Colic lymph node (tissue), 1 donor: ENCODE results near the genes CRYGD and LANCL1.

- PRO-cap = no peak
Observed at GRCh38 chr2:207394524-207395244, 135.1 kb upstream of the CREB1 start.

GRCh38 chr2:207625632-207626374, 609 bp upstream of the METTL21A start:
- PRO-cap = bidirectional peak, plus-strand start at chr2:207625824, minus-strand start at chr2:207625741; bidirectional peak, plus-strand start at chr2:207626077, minus-strand start at chr2:207626009

DNA sequence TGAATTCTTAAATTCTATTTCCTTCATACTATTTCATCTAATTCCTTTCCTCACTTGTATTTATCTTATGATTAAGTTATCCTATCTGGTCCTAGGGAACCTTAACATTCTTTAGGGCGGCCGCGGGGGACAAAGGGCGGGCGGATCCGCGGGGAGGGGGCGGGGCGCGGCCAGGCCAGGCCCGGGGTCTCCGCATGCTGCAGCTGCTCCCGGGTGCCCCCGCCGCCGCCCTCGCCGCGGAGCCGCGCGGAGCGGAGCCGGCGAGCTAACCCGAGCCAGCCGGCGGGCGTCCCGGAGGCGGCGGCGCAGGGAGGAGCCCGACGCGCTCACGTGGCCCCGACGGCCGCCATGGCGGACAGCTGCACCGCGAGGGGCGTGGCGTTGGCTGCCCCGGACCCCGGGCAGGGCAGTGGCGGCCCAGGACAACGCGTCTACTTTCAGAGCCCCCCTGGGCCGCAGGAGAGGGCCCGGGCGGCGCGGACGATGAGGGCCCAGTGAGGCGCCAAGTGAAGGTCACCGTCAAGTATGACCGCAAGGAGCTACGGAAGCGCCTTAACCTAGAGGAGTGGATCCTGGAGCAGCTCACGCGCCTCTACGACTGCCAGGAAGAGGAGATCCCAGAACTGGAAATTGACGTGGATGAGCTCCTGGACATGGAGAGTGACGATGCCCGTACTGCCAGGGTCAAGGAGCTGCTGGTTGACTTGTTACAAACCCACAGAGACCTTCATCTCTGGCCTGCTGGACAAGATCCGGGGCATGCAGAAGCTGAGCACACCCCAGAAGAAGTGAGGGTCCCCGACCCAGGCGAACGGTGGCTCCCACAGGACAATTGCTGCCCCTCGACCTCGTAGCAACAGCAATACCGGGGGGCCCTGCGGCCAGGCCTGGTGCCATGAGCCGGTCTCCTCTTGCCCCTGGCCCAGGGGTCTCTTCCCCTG, 29.9 kb upstream of the CCNYL1 start:
- PRO-cap = no peak

GRCh38 chr2:207683848-207684323, 27.6 kb upstream of the CCNYL1 start:
- PRO-cap = no peak

GRCh38 chr2:207792092-207792809, 22.5 kb upstream of the FZD5 start:
- PRO-cap = no peak

GRCh38 chr2:207815369-207815568, 45.6 kb upstream of the FZD5 start:
- PRO-cap = no peak

DNA sequence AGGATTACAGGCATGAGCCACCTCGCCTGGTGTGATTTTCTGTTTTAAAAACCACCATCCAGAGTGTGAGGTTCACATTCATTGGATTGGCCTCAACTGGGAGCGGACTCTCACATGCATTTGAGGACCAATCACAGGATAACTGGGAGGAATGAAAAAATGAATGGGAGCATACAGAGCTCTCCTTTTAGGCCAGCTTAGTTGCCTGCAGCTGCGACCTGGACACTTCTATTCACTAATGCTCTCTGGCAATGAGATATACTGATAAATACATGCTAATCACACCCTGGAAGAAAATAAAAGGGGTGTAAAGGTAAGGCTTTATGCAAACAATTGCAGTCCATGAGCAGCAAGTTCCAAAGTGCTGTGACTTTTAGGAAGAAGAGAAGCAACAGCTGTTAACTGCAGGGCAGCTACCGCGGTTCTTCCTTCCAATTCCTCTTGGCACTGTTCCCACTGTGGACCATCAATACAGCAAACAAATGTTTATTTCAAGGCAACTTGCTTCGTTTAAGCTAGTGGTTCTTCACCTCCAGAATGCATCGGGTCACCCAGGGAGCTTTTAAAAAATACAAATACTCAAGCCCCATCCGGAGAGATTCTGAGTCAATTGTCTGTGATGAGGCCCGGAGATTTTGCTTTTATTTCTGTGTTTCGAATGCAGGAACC, 49.6 kb upstream of the FZD5 start:
- PRO-cap = no peak

GRCh38 chr2:207819877-207820504, 50.3 kb upstream of the FZD5 start:
- PRO-cap = no peak

GRCh38 chr2:208111904-208112917, 12.1 kb downstream of the CRYGD start:
- PRO-cap = no peak

DNA sequence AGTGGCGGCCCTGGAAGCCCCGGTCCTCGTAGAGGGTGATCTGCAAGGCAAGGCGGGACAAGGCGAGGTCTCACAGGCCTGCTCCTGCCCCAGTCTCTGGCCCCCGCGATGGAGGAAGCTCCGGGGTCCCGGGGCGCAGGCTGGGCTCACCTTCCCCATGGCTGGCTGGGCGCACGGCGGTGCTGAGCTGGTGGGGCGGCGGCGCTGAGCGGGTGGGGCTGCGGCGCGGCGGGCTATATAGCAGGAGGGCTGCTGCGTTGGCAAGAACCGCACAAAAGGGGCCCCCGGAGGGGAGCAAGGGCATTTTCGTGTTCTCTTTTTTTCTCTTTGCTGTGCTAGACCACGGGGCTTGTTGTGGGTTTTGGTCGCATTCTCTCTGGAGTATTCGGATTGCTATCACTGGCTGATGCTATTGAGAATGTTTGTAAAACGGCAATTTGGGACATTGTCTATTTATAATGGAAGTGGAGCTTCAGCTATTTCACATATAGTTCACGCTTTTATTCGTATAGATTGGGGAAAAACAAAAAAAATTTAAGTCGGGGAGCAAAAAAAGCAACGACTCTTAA, at the start of gene CRYGD:
TSS of gene CRYGD (minus strand) at position 210 of the 569 bp plus-strand sequence.
- PRO-cap = no peak

GRCh38 chr2:208312764-208313159, 46.7 kb downstream of the PIKFYVE start:
- PRO-cap = no peak

DNA sequence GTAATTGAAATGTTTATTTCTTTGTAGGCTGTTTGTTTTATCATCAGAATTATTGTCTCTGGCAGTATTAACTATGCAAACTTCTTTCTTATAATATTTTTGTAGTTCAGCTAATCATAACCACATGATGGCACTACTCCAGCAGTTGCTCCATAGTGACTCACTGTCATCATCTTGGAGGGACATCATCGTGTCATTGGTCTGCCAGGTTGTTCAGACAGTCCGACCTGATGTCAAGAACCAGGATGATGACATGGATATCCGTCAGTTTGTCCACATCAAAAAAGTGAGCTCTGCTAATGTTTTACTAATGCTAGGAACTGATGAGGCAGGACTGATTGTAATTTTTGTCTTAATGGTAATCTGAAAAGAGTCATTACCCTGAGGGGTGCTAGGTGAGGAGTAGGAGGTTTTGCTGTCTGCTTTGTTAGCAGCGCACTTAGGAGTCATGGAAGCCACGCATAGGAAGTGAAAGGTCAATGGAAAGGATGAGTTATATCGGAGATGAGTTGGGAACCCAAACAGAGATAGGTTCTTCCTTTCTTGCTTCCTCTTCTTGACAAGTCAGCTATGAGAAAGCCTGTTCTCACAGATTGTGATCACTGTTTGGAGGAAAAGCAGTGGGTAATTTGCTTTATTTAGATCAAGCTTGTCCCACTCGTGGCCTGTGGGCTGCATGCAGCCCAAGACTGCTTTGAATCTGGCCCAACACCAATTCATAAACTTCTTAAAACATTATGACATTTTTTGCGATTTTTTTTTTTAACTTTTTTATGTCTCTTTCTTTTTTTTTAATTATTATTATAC, 49.2 kb downstream of the PIKFYVE start:
- PRO-cap = bidirectional peak, plus-strand start at position 599 of the sequence, minus-strand start at position 455 of the sequence

- PRO-cap = no peak
Observed at GRCh38 chr2:209301390-209301984, 122.4 kb upstream of the MAP2 start.

DNA sequence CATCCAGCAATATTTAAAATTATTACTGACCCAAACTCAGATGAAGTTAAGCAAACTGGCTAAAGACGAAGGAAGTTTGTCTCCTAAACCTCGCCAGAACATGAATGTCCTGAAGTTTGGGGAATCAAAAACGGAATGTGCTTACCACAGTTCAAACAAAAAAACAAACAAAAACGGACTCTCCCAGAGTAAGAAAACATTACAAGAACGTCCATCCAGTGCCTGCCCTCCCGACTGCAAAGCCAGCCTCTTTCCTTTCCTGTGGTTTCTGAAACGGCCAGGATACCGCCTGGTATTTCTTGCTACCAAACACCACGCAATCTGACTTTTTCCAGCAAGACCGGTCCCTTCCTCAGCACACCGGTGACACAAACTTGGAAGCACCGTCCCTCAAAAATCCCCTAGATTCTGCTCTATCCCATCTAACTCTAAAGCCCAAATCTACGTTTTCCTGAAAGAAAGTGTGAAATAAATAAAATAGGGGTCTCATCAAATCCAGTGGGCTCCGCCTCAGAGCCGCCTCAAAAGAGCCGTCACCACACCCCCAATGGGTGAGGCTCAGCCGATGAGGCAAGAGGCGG, 927 bp downstream of the KANSL1L start:
- PRO-cap = bidirectional peak, plus-strand start at position 265 of the sequence, minus-strand start at position 258 of the sequence; bidirectional peak, plus-strand start outside the sequence, minus-strand start at position 549 of the sequence

DNA sequence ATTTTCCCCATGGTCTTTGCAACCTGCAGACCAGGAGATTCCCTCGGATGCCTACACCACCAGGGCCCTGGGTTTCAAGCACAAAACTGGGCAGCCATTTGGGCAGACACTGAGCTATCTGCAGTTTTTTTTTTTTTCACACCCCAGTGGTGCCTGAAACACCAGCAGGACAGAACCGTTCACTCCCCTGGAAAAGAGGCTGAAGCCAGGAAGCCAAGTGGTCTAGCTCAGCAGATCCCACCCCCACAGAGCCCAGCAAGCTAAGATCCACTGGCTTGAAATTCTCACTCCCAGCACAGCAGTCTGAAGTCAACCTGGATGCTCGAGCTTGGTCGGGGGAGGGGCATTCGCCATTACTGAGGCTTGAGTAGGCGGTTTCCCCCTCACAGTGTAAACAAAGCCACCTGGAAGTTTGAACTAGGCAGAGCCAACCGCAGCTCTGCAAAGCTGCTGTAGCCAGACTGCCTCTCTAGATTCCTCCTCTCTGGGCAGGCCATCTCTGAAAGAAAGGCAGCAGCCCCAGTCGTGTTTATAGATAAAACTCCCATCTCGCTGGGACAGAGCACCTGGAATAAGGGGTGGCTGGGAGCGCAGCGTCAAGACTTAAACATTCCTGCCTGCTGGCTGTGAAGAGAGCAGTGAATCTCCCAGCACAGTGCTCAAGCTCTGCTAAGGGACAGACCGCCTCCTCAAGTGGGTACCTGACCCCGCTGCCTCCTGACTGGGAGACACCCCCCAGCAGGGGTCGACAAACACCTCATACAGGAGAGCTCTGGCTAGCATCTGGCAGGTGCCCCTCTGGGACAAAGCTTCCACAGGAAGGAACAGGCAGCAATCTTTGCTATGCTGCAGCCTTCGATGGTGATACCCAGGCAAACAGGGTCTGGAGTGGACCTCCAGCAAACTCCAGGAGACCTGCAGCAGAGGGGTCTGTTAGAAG, 10.4 kb upstream of the KANSL1L start:
- PRO-cap = no peak

- PRO-cap = no peak
Observed at GRCh38 chr2:210207368-210207859, 17.8 kb downstream of the ACADL start.

DNA sequence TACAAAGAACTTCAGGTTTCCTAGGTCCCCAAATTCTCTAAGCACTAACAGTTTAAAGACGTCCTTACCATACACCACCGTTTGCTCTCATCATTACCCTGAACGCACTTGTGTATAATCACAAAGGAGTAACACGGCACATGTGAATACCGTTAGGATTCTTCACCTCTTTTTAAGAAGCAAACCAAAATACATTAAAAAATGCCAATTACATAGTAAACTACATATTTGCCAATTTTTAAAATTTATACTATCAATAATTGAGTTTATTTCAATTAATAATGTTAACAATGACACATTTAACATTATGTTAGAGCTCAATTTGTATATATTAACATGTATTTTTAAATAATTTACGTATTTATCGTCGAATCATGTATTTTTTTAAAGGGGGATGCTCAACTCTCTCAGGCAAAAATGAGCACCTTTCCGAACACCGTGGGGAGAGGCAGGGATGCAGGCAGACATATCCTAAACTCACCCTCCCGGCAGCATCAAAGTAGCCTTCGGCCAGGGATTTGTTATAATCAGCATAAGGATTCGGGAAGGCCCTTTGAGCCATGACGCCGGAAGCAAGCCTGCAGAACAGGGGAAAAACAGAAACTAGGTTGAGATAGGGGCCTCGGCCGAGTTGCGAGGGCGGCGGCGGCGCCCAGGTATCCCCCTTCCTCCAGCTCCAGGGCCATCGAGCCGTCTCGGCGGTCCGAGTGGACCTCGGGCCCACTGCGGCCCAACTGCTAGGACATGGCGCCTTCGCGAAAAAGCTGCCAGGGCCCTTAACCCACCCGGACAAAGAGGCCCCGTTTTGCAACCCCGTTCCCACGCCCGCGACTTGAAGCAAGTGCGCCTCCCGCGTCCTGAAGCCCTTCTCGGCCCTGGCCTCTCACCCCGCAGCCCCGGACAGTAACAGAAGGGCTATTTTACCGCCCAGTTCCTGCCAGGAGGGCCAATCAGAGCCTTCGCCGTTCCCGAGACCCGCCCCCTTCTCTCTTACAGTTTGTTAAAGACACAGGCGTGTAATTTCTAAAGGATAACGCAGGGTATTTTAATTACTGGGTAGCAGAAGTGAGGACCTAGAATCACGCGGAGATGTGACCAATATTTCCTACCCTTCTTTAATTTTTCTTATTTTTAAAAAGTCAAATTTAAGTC, at the start of gene LANCL1:
TSS of gene LANCL1 (minus strand) at position 925 of the 1,152 bp plus-strand sequence.
- PRO-cap = bidirectional peak, plus-strand start at position 1,059 of the sequence, minus-strand start at position 905 of the sequence

- PRO-cap = no peak
Observed at GRCh38 chr2:210561100-210562039, 5.0 kb downstream of the CPS1 start.

DNA sequence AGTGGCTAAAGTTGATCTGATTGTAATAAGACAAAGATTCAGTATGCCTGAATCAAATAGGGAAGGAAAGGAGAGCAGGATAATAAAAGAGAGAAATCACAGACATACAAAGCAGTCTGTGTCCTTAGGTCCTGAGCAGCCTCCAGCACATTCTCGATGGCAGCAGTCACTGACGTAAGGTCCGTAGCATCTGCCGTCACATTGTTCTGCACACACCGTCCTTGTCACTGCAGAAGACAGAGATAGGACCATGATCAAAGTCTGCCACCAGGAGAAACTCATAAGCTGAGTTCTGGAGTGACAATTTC, 813.7 kb downstream of the ERBB4 start:
- PRO-cap = no peak

GRCh38 chr2:213104094-213104450, 47.3 kb downstream of the IKZF2 start:
- PRO-cap = no peak